Colonic mucosa (tissue), 1 donor: Measurements from ENCODE around the gene ANKRD28.

DNA sequence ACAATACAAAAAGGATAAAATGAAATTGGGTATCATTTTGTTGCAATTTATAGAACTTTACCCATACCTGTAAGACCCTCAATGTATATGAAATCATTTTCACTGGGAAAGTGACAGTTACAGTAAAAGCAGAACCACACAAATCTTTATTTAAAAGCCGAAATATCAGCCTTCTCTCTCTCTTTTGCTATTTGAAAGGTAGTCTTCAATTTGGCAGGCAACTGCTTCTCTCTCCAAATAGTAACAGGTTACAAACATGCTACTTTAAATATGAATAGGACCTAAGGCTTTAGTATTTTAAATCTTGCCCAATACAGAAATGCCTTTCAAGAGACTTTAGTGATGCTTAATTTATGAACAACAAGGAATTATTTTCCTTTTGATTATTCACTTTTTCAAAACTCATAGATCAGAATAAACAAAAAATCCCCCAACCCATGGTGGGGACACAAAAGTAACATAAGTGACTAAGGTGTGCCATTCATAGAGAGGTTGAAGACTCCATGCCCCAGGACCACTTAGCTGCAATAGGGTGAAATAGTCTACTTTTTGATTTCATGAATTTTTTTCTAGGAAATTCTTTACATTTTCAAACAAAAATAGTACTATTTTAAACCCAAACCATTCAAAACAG lies 67.4 kb downstream of the BTD start:
- PRO-cap: no peak

DNA sequence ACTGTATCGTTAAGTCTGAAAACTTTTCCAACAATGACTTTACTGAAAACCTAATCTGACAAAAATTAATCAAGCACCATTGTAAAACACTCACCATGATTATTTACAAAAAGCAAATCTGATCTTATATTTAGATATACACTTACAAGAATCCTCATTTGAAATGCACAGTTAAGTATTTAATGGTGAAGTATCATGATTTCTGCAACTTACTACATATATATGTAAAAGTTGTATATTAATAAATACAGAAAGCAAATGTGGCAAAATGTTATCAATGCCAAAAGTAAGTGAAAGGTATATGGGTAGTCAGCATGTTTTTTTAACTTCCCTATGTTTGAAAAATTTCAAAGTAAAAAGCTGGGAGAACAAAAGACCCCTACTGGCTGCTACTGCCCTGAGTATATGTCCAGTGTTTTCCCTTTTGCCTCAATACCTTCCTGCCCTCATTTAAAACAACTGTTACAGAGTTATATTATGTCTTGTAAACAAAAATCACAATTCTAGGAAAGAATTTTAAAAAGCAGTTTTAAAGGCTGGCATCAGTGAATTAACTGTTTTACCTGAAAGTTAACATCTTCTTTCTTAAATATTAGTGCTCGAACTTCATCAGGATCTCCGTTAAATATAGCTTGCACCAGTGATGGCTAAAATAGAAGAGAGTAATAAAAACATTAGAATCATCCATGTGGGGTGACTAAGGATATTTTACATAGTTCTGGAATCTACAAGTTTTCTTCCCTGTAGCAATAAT lies 2.9 kb downstream of the ANKRD28 start:
- PRO-cap: no peak

DNA sequence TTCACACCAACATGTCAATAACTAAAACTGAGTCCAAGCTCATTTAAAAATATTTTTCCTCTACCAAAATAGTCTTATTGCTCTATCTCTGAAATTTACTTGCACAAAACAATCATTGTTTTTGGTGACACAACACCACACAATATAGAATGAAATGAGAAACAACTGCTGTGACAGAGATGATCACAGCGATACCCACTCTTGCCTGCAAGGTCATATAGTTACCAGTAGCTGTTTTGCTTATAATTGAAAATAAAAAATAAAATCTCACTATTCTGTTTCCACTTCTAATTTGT lies 1.1 kb downstream of the ANKRD28 start:
- PRO-cap: no peak

DNA sequence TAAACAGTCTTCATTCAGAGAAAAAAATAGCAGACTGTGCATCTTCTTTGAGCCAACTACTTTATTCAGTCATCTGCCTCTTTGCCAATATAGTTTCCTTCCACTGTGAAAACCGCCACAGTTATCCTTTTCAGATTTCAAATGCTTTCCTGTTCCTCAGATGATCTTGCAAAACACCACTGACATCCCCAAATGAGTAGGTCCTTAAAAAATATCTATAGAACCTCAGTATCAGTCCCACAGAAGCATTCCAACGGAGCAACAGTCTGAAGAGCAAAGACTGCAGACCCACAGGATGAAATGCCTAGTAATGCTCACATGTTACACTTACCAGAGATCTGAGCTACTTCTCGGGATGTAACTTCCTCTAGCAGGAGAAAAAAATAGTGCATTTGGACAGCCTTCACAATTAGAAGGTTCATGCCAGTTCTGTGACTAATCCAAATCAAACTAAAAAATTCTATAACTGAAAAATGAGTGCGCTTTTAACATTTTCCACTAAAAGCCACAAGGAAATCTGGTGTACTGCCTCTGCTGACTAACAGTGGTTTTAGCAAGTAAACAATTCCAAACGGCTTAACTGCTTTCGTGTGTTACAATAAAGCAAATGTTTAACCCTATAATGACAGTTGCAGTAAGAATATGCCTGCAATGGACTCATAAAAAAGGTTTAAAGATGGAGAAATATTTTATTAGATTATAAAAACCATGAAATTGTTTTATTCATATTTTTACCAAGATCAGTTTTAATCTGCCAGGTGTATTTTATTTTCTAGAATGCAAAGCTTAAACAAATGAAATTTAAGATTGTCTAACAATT lies at the start of gene ANKRD28:
ANKRD28 (minus strand) TSS at position 340 of the 820 bp plus-strand sequence.
- PRO-cap: unidirectional peak, minus-strand start at position 268 of the sequence; unidirectional peak, minus-strand start at position 301 of the sequence; unidirectional peak, minus-strand start at position 340 of the sequence

DNA sequence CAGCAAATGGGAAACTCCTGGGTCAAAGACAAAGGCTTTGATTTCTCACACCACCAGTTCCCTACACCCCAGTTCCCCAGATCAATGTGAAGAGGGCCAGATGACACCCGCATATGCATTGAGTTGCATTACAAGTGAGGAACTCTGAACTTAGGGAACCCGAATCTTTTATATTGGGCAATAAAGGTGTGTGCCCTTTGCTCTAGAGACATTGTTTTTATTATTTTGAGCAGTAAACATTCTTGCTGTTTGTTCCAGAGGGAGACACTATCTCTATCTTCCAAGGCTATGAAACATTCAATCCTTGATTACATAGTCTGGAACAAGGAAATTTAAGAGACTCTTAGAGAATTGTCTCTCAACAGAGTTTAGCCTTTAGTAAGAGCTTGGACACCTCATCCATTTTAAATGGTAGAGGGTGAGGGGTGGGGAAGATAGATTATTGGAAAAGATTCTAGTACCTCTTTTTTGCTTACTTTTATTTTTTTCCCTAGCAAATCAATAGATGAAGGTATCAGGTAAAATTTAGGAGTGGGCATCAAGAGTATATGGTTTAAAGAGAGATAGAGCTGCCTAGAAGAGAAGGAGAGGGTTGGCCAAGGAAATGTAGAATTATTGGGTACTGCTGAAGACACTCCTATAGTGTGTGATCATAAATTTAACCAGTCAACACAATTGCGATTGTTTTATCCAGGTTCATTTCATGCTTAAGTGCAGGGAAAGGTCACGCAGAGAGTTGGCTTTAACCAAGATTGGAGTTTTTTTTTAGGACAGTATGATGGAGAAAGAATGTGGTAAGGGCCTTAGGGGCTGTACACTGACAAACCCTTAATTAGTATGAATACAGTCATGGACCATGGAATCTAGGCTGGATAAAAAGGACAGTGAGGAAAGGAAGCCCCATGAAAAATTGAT lies 74.3 kb upstream of the ANKRD28 start:
- PRO-cap: no peak

- PRO-cap: no peak
These were observed 120.7 kb upstream of the GALNT15 start for GRCh38 chr3:16053612-16054327.

DNA sequence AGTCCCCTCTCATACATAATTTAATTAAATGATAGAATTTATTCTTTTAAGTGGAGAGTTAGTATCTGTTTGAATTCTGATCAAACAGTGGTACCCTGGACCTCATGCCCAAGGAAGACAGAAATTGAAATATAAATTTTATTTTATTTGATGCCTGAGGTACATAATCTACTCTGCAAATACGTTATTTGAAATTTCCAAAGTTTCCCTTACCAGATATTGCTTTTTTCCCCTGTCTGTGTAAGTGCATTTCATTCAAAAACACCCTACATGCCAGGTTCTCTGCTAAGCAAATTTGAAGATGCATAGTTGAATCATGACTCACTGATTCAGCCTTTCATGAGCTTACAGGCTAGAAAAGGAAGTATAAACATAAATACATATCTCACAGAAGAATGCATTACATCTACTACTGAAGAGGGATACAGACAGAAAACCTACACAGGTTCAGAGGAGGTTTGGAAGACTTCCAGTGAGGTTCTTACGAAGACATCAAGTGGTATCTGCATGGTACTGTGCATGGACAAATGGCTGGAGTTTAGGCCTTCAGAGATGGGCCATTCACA lies 105.5 kb upstream of the GALNT15 start:
- PRO-cap: no peak

DNA sequence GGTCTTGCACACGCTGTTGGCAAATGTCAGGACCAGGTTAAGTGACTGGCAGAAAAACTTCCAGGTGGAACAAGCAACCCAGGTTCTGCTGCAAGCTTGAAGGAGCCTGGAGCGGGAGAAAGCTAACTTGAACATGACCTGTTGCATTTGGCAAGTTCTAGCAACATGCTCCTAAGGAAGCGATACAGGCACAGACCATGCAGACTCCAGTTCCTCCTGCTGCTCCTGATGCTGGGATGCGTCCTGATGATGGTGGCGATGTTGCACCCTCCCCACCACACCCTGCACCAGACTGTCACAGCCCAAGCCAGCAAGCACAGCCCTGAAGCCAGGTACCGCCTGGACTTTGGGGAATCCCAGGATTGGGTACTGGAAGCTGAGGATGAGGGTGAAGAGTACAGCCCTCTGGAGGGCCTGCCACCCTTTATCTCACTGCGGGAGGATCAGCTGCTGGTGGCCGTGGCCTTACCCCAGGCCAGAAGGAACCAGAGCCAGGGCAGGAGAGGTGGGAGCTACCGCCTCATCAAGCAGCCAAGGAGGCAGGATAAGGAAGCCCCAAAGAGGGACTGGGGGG lies 594 bp downstream of the GALNT15 start:
- PRO-cap: no peak

- PRO-cap: no peak
These were observed 9.2 kb downstream of the GALNT15 start for GRCh38 chr3:16183647-16184032.

DNA sequence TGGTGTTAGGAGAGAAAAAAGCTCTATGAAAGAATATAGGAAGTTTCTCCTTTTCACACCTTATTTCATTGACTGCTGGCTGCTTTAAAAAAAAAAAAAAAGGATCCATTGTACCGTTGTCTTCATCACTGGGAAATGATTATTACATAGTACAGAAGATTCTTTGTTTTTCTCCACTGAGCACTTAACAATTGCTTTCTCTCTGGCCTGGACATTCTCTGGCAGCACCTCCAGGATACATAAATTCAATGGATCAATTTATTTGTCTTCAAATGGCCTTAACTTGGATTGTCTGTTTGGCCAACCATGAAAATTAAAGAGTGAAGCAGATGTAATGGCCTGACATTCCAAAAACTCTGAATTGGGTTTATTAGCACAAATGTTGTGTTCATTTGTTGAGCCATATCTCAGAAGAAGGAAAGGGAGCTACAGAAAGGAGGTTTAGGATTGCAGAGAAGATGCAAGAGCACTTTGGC lies 37.1 kb downstream of the DPH3 start:
- PRO-cap: no peak

DNA sequence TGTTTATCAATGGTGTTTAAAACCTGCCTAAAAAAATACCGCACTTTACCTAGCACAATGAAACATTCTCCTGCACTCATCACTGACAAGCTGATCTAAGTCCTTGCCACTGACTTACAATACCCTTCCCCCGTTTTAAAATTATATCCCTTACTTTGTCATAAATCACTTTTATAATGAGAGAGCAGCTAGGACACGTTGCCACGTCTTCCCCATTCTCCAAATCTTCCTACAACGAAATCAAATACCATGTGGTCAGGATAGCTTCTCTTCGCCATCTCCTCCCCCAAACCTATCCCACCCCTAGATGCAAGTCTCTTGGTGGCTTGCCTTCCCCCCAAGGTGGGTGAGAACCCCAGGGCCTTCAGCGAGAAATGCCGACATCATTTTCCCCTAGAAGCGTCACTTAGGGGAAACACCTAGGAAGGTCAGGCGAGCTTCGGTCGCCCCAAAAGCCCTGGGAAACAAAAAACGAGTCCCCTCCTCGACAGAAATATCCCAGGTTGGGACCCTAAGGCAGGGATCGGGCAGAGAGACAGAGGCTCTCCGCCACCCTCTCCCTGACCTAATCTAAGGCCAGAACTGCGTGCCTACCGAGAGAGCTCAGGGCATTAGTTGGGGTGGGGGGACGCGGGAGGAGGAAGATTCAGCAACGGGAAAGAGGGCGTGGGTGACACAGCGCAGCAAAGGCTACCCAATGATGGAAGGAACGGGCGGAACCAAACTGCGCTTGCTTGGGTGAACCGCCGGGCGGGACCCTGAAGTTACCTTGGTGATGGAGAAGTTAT lies 548 bp downstream of the DPH3 start:
- PRO-cap: no peak

DNA sequence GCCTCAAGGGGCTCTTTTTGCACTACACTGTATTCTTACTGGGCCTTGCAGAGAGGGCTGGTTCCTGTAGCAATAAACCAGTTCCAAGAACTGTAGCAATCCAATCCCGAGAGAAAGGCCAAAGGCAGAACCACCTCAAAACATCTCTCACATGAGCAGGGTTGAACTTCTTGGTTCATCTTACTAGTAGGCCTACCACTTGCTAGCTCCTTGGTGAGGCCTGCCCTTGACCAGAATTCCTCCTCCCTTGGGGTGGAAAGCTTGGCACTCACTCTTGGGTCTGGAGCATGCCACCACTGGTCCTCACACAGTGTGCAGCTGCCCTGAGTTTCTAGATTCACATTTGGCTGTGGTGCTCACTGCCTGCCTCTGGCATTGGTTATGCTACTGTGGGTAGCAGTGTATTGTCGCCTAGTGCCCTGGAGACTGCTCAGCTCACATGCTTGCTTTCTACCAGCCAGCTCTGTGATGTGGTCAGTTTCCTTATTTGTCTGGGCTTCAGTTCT lies 23.6 kb downstream of the OXNAD1 start:
- PRO-cap: no peak

- PRO-cap: no peak
These were observed 41.1 kb downstream of the RFTN1 start for GRCh38 chr3:16472261-16473012.

DNA sequence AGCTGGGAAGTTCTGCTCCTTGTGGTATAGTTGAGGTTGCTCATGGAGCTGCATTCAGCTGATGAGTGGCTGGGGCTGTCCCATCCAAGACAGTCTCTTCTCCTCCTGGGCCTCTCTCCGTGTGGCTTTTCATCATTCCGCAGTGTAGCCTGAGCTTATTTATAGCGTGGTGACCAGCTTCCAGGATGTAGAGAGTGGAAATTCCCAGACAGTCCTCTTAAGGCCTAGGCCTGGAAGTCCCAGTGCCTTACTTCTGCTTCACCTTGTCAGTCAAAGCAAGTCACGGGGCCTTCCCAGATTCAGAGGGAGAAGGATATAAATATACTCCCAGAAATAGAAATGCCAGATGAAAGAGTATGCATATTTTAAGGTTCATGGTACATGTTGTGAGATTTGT lies 136.7 kb upstream of the DAZL start:
- PRO-cap: no peak

DNA sequence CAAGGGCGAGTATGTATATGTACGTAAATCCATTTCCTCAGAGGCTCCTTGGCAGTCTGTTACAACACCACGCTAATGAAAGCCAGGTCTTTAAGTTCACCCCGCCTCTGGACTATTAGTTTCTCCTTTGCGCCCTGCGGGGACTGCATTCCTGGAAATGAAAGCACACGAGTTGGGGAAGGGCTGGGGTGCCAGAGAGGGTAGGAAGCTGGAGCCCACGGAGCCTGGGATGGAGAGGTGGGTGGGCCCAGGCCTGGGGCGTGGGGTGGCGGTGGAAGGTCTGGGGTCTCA lies 1.7 kb upstream of the PLCL2 start:
- PRO-cap: no peak

DNA sequence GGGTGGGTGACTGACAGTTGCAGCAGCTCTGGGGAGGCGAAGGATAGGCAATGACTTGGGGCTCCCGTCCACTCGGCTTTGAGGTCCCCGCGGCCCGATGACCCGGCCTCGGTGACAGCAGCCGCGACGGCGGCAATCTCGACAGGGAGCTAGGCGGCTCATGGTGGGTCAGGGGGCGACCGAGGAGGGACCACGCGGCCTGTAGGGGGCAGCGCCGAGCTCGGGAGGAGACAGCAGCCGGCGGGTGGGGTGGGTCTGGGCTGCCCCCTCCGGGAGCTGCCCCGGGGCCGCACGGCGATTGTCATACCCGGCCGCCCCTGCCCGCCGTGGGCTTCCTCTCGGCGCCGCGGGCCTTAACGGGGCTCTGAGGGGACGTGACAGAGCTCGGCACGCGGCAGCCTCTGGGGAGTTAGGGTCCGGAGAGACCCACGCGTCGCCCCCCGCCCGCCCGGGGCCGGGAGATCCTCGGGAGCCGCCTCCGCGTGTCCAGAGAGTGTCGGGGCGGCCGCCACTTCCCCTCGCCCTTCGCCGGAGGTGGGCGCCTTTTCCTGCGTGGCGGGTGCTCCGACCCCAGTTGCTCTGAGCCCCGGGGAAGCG lies 654 bp upstream of the PLCL2 start:
- PRO-cap: unidirectional peak, plus-strand start at position 489 of the sequence

GRCh38 chr3:17077571-17078113 lies 192.9 kb downstream of the PLCL2 start:
- PRO-cap: no peak

DNA sequence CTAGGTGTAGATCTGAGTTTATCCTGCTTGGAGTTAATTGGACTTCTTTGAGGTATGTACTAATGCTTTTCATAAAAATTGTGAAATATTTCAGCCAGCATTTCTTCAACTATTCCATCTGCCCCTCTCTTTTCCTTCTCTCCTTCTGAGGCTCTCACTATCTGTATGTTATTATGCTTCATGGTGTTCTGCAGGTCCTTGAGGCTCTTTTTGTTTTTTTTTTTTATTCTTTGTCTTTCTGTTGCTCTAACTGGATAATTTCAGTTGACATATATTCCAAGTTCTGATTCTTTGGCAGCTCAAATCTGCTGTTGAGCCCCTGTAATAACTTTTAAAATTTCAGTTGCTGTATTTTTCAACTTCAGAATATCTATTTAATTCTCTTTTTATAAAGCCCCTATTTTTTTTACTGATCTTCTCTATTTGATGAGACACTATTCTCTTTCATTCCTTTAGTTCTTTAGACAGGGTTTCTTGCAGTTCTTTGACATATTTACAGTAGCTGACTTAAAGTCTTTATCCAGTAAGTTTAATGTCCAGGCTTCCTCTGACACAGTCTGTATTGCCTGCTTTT lies 334.2 kb downstream of the PLCL2 start:
- PRO-cap: no peak

GRCh38 chr3:17300389-17300909 lies 415.7 kb downstream of the PLCL2 start:
- PRO-cap: unidirectional peak, plus-strand start at chr3:17300664

DNA sequence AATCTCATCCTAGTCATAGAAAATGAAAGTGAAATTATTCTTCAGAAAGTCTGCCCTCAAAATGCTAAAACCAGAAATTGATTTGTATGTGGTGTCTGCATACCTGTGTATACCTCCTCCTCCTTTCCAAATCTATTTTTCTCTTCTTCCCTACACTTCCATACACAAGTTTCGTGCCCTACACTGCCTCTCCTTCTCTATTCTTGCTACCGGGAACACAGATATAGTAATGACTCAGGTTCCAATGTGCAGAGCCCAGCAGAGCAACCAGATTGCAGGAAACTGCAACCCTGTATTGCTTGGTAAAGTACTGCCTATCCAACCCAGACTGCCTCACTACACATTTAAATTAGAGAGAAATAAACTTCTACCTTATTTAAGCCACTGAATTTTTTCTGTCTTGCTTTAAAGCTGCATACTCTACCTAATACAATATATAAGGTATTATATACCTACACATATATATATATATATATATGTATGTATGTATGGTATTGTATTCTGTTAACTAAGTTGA lies 7.5 kb upstream of the TBC1D5 start:
- PRO-cap: no peak